Myometrial cell (primary cell): Measurements from ENCODE around the gene TRAPPC10.

DNA sequence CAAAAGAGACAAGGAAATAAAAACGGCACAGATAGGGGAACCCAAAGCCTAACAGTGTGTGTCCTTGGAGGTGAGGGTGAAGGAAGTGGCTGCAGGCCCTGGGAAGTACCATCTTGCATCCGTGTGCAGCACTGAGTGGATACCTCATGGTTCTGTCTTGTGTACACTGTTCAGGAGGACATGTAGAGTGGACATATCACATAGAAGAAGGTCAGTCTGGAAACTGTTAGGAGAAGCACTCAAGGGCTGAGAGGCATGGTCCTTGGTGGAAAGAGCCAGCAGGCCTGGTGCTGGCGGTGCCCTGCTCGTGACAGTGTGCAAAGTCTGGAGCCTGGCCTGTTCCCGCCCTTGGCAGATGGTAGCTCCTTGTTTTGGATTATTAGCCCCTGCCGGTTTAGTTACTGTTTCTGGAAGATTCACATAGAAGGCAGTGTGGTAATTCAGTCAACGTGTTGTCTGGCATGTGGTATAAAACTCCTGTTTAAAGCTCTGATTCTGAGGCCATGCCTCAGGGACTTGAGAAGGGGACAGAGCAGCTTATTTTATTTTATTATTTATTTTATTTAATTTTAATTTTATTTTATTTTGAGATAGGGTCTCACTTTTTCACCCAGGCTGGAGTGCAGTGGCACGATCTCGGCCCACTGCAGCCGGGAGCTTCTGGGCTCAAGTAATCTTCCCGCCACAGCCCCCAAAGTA, 6.8 kb downstream of the PKNOX1 start:
- RAMPAGE, long total RNA: no peak

GRCh38 chr21:43076441-43077123, 947 bp upstream of the CBS start:
- RAMPAGE, long total RNA: no peak

DNA sequence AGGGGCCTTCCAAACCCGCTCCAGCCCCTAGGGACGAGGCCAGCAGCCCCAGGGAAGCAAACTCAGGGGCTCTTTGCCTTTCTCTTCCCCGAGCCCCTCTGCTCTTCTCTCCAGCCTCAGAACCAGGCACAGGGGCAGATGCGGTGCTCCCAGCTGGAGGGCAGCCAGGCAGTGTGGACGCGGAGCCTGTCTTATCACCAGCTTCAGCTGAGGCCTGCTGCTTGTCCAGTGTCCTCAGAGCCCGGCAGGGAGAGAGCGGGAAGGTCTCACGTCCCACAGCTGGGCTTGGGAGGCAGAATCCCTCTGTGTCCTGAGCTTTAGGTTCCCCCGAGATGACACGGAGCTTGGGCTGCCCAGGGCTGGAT, 127.6 kb downstream of the SIK1 start:
- RAMPAGE, long total RNA: no peak

DNA sequence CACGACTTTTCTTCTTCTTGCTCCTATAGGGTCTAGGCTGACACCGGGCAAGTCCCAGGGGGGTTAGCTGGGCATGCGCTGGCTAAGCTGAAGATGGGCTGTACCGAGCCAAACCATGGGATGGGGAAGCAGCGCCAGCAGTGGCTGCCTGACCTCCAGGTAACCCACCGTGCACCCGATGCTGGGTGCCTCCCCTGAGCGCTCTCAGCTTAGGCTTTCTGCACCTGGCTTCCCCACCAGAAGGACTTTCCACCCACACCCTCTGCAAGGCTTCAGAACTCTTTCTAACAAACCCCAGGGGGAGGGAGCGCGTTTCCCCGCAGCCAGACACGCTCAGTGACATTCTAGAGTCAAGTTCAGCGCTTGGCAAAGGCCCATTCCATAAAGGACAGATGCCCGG, 108.0 kb downstream of the SIK1 start:
- RAMPAGE, long total RNA: no peak

GRCh38 chr21:43337697-43338326, 89.1 kb downstream of the SIK1 start:
- RAMPAGE, long total RNA: no peak

DNA sequence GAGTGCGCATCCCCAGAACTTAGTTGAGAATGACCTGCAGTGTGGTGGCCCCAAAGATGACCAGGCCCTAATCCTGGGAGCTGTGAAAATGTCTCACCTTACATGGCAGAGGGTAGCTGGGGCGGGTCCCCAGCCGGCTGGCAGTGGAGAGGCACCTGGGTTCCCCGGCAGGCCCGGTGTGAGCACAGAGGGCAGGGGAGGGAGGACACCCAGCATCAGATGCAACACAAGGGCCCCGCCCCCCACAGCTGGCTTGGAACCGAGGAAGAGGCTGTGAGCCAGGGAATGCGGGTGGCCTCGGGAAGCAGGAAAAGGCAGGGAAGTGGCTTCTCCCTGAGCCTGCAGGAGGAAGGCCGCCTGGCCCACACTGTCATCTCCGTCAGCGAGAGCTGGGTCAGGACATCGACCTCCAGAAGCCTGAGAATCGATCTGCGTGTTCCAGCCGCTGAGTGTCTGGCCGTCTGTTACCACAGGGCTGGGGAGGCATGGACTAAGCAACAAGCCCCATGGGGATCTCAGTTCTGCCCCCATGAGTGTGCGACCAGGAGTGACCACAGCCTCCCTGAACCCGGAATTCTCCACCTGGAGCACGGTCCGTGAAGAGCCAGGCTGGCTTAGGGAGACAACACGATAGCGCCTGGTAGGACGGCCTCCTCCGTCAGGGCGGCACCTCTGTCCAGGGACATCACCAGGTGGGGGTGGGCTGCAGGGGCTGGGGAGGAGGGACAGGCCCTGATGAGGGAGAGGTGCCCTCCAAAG, 87.2 kb downstream of the SIK1 start:
- RAMPAGE, long total RNA: no peak

DNA sequence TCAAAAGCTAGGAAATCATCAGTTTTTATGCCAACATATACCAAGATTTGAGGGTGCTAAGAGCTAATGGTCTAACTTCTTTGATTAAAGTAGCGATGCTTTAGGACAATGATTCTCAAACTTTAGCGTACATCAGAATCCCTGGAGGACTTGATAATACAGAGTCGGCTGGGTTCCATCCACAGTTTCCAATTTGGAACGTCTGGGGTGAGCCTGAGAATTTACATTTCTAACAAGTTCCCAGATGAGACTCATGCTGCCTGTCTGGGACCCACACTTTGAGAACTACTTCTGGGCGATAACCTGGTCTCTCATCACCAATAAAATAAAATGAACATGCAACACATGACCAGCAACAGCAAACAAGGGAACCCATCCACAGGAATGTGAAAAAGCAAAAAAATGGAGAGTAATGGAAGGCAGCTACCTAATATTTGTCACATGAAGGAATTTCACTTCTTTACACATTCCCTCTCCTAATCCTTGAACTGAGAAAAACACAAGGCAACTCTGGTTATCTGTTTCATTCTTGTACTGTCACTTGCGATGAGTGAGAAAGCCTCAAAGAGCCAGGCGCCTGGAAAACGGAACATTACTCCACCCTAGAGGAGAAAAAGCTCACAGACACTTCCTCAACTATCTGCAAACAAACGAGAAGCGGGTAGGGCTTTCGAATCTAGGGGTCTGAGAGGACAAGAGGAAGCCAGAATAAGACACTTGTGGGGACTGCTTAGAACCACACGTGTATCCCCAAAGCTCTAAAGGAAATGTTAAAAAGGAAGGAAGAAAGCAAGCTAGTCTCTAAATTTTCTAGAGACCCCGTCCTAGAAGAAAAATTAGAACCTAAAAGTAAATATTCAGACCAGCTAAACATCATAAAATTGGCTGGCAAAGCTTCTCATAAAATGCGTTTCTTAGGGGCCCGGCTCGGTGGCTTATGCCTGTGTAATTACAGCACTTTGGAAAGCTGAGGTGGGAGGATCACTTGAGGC, 13.9 kb downstream of the HSF2BP start:
- RAMPAGE, long total RNA: no peak

DNA sequence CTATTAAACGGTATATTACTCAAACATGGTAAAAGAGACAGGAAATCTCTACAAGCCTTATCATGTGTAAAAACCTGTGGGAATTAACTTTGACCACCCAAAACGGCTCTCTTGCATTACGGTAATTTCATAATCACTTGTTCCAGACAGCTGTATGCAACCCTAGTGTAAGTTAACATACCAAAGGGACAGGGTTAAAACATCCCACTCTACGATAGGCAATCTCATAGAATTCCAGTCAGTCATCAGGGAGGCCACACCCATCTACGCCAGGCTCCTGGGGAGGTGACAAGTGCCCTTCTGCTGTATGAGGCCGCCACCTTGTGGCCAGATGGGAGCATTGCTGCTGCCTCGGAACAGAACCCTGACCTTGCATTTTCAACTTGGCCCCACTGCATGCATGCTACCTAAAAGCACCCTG, 12.8 kb downstream of the HSF2BP start:
- RAMPAGE, long total RNA: no peak

- RAMPAGE, long total RNA: no peak
Observed at GRCh38 chr21:43689850-43690454, 29.0 kb upstream of the PDXK start.

GRCh38 chr21:43732126-43732822, 13.3 kb downstream of the PDXK start:
- RAMPAGE, long total RNA: no peak

DNA sequence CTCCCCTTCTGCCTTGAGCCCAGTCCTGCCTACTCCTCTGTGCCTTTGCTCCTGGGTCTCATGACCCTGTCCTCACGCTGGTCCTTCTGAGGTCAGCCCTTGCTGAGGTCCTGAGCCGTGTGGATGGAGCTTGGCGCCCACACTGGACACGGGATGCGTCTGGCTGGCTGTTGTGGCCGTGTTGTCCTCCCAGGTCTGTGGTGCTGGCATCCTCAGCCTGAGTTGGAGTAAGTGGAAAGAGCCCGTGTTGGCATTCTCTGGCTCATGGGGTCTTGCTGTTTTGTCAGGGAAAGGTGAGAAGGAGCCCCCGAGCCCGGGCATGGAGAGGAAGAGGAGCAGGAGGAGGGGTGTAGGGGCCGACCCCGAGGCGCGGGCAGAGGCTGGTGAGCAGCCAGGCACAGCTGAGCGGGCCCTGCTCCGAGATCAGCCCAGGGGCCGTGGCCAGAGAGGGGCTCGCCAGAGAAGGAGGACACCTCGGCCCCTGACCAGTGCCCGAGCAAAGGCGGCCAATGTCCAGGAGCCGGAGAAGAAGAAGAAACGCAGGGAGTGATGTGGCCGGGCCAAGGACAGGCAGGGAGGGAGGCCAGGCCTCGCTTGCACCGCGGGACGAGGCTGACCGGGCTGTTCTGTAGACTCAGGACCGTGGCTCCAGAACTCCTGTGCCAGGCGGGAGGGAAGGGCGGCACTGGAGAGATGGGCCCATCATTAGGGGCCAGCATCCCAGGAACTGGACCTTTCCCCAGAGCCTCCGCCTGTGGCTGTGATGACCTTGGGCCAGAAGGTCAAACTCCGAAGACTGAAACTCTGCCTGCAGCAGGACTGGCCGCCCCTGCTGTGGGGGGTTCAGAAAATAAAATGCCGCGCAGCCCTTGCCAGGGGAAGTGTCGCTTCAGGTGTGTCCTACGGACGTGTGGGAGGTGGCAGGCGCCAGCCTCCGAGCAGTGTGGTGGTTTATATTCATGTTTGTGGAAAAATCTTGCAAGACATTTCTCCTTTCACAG, 14.1 kb downstream of the RRP1 start:
- RAMPAGE, long total RNA: no peak

- RAMPAGE, long total RNA: no peak
Observed at GRCh38 chr21:43812866-43813403, 23.6 kb downstream of the RRP1 start.

DNA sequence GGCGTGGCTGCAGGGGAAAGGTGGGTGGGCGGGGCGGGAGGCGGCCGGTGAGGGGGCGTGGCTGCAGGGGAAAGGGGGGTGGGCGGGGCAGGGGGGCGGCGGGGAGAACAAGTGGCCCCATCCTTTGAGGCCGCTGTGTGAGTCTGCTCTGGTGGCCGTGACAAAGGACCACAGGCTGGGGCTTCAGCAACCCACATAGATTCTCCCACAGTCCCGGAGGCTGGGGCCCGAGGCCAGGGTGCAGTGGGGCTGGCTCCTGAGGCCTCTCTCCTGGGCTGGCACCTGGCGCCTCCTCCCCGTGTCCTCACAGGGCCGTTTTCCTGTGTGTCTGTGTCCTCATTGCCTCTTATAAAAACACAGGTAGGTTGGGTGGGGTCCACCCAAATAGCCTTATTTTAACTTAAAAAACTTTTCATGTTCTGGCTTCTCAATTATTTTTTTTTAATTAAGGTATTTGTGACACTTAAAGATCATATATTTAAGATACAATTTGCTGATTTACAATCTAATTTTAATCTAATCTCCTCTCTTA, 26.0 kb downstream of the RRP1 start:
- RAMPAGE, long total RNA: no peak

GRCh38 chr21:43864000-43864835, 805 bp upstream of the AGPAT3 start:
- RAMPAGE, long total RNA: no peak

- RAMPAGE, long total RNA: no peak
Observed at GRCh38 chr21:43889949-43890368, 24.9 kb downstream of the AGPAT3 start.

- RAMPAGE, long total RNA: no peak
Observed at GRCh38 chr21:43902274-43902855, 37.3 kb downstream of the AGPAT3 start.

- RAMPAGE, long total RNA: no peak
Observed at GRCh38 chr21:43968784-43969484, 43.2 kb upstream of the TRAPPC10 start.

GRCh38 chr21:44011996-44012589, at the start of gene TRAPPC10:
TRAPPC10 (plus strand) TSS chr21:44012309.
- RAMPAGE, long total RNA: no peak

DNA sequence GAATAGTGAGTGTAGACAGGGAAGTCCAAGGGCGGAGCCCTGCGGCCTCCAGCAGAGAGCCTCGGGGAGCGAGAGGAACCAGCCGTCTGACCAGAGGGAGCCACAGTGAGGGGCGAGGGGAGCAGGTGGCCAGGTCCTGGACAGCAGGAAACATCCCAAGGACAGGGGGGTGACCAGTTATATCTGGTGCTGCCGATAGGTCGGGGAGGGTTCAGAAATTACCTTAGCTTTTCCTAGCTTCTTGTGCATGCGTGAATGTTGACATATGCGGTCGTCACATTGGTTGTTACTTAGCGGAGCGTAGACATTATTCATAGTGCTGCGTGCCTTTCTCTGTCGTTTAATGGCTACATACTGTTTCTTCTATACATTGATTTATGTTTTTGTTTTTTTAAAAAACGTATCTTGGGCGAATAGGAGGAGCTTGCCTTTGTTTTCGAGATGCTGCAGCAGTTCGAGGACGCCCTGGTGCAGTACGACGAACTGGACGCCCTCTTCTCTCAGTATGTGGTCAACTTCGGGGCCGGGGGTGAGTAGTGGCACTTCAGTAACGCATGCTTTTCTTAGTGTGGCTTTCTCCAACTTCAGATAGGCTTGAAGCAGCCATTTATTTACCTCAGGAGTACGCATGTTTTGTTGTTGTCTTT, 46.7 kb downstream of the TRAPPC10 start:
- RAMPAGE, long total RNA: no peak

- RAMPAGE, long total RNA: no peak
Observed at GRCh38 chr21:44072956-44073594, 34.1 kb upstream of the PWP2 start.